ENCODE measurements around the genes ANGPTL1, AXDND1 and FAM163A.

GRCh38 chr1:178408950-178409337 lies 87.8 kb downstream of the CLEC20A start:
- PRO-cap: no peak
- RAMPAGE, long total RNA: no peak

GRCh38 chr1:178532365-178532728 lies 19.4 kb downstream of the TEX35 start:
- PRO-cap: no peak
- RAMPAGE, long total RNA: no peak

- PRO-cap: no peak
- RAMPAGE, long total RNA: no peak
Measured at GRCh38 chr1:178578414-178578931, 65.6 kb downstream of the TEX35 start.

GRCh38 chr1:178578932-178580202 lies 66.5 kb downstream of the TEX35 start:
- PRO-cap: no peak
- RAMPAGE, long total RNA: no peak

DNA sequence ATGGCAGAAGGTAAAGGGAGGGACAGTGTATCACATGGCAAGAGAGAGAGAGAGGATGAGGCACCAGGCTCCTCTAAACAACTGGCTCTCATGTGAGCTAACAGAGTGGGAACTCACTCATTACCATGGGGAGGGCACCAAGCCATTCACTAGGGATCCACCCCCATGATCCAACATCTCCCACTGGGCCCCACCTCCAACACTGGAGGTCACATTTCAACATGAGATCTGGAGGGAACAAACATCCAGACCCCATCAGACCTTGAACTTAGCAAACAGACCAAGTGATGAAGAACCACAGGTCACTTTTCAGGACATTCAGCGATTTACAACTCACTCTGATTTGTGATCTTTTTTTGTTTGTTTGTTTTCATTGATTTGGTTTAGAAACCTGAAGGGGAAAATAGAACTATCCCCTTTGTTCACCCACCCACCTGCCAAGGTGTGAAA lies 104.2 kb upstream of the RALGPS2 start:
- PRO-cap: no peak
- RAMPAGE, long total RNA: no peak

GRCh38 chr1:178870793-178871648 lies at the start of gene ANGPTL1:
Gene ANGPTL1, minus strand, starts transcription at chr1:178871077.
- PRO-cap: no peak
- RAMPAGE, long total RNA: start-site peak on the minus strand at chr1:178871018-178871083, 29 and 74 reads in 2 replicates

GRCh38 chr1:178919137-178920155 lies 48.6 kb upstream of the ANGPTL1 start:
- PRO-cap: no peak
- RAMPAGE, long total RNA: no peak

DNA sequence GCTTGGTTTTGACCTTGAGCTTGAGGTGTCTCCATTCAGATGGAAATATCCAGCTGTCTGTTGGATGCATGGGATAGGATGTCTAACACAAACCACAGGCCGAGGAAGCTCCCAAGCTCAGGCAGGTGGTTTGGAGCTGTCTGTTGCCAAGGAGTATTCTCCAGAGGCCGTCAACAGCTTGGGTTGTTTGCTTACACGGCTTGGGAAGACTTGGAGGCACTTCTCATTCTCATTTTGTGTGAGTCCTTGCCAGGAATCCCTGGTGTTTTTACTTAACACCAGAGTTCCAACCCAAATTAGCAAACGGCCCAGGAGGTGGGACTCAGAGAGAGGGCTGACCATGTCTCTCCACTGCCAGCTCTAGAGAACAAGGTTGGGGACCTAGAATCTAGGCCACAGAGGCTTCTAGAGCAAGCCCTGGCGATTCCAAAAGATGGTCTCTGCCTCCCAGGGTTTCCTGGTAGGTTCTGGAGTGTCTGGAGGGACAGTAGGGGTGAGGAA lies 72.7 kb upstream of the FAM20B start:
- PRO-cap: no peak
- RAMPAGE, long total RNA: no peak

GRCh38 chr1:179002437-179002766 lies 23.3 kb upstream of the FAM20B start:
- PRO-cap: no peak
- RAMPAGE, long total RNA: no peak

GRCh38 chr1:179133363-179134086 lies 51.7 kb downstream of the TOR3A start:
- PRO-cap: no peak
- RAMPAGE, long total RNA: no peak

DNA sequence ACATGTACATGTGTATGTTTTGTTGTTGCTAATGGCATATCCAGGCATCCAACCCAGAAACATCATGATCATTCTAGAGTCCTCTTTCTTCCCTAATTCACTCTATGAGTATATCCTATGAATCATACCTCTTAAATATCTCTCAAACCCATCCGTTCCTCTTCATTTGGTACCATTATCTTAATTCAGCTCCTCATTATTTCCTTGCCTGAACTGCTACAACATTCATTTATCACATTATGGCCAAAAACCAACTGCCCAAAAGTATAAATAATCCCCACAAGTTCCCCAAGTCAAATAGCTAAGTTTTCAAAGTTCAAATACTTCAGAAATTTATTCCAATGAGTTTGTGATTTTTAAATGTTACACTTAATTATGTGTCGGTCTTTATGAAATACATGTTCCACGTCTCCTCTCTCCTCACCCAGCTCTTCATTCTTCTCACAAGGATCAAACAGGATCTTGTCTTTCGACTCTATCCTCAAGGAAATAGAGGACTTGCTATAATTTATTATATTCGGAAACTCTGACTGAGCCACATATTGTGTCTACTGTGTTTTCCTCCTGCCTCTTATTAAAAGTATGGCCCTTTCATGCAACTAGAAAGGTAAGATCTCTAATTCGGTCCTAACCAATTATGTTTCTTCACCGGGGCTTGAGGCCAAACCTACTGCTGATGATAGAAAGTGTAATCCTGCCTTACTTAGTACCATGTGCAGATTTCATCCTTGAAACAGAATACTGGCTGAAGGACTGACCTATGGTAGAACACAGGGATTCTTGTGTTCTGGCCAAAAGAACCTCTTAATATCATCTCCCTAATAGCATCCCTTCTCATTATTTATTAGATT lies 72.3 kb downstream of the TOR3A start:
- PRO-cap: no peak
- RAMPAGE, long total RNA: no peak

- PRO-cap: no peak
- RAMPAGE, long total RNA: no peak
Measured at GRCh38 chr1:179365546-179366837, at the start of gene AXDND1. Gene AXDND1, plus strand, starts transcription at chr1:179365971.

GRCh38 chr1:179743026-179743653 lies at the start of gene FAM163A:
Gene FAM163A, plus strand, starts transcription at chr1:179743291.
- PRO-cap: no peak
- RAMPAGE, long total RNA: no peak

DNA sequence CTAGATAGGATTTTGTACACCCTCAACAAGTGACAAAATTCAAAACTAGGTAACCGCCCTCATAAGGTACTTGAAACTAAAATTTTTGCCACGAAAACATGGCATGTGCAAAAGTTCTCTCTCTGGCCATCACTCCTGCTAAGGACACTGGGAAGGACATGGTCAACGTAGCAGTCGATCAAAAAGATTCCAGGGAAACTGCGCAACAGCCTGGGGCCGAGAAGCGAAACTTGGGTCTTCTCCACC lies 369 bp upstream of the TOR1AIP1 start:
- PRO-cap: no peak
- RAMPAGE, long total RNA: no peak

GRCh38 chr1:179976799-179977548 lies 22.4 kb downstream of the CEP350 start:
- PRO-cap: no peak
- RAMPAGE, long total RNA: no peak

DNA sequence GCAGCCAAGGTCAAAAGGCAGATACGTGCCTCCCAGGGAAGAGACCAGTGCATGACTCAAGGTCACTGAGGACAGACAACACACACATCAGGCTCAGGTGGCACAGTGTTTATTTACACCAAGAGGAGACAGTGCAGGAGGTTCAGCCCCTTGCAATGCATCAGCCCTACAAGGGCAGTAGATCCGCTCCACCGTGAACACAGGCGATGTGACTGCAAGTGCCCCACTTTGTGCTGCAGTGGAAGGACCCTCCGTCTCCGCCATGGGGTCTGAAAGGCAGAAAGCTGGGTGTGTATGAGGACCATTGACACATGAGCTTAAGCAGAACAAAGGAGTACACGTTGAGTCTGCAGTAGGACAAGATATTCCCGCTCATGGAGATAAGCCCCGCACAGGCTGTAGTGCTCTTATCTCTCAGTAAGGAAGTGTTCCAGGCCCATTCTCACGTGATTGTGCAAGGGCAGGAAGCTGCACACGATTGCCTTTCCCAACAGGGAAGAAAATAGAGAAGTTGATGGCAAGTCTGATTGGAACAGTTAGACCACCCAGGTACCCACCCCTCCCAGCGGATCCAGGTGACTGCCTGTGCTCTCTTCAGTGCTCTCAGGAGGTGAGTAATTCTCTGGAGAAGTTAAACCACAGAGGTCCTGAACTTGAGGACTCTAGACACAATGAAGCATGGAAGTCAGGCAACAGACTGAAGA lies 37.5 kb upstream of the QSOX1 start:
- PRO-cap: no peak
- RAMPAGE, long total RNA: no peak

GRCh38 chr1:180155238-180155900 lies 700 bp downstream of the QSOX1 start:
- PRO-cap: no peak
- RAMPAGE, long total RNA: no peak

DNA sequence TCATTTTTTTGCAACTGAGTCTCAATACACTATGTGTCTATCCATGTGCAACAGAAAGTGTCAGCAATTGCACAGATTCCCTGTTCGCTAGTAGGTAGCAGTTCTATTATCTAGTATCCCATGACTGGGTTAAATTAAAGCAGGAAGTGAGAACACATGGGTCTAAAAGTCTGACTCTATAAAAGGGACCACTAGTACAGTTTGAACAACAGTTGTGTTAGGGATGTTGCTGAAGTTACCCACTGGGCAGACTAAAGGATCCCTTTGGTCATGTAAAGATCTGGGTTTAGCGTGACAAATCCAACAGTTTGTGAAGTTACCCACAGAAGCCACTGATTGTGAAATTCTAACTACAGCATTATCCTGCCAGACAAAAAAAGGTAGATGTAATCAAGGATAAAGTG lies 5.6 kb downstream of the QSOX1 start:
- PRO-cap: no peak
- RAMPAGE, long total RNA: no peak

DNA sequence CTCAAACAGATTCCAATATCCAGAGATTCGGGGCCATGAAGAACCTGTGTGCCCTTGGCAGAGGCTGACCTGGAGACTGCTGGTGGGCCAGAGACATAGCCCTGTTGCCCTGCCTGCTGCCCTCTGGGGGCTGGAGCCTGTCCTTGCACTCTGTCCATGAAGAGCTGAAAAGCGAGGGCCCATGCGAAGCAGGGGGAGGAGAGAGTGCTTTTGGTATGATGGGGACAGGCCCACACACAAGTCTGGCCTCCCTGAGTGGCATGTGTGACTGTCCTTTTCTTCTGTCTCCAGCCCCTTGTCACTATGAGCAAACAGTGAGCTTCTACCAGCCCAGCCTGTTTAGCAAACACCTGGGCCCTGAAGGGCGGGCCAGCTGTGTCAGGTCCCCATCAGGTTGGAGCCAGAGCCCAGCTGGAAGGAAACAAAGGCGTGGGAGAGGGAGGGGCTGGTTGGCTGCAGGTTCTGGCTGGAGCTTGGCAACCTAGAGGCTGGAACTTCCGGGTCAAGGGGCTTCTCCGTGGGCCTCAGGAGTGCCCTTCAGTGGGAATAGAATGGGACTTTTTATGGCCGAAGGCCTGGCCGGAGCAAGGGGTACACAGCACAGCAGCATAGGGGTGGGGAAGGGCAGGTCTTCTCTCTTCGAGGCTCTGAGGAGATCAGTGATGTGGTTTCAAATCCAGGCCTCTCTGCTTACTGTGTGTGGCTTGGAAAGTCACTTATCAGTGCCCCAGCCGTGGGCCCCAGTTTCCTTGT lies 14.3 kb downstream of the QSOX1 start:
- PRO-cap: no peak
- RAMPAGE, long total RNA: no peak

DNA sequence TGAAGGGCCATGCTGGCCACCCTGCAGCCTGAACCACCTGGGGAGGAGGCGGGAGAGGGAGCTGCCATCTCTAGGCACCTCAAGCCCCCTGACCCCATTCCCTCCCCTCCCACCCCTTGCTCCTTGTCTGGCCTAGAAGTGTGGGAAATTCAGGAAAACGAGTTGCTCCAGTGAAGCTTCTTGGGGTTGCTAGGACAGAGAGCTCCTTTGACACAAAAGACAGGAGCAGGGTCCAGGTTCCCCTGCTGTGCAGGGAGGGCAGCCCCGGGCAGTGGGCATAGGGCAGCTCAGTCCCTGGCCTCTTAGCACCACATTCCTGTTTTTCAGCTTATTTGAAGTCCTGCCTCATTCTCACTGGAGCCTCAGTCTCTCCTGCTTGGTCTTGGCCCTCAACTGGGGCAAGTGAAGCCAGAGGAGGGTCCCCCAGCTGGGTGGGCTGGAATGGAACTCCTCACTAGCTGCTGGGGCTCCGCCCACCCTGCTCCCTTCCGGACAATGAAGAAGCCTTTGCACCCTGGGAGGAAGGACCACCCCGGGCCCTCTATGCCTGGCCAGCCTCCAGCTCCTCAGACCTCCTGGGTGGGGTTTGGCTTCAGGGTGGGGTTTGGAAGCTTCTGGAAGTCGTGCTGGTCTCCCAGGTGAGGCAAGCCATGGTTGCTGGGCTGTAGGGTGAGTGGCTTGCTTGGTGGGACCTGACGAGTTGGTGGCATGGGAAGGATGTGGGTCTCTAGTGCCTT lies 32.9 kb upstream of the LHX4 start:
- PRO-cap: no peak
- RAMPAGE, long total RNA: no peak

All from spinal cord (tissue), 3 donors.